Zone of skin (tissue), 1 donor: ENCODE results near the genes COL9A1, SDHAF4 and SMAP1.

GRCh38 chr6:67884321-67885190, 750.5 kb upstream of the ADGRB3 start:
- RRBS: no CpG with 5 or more reads among the region's 12 CpGs

DNA sequence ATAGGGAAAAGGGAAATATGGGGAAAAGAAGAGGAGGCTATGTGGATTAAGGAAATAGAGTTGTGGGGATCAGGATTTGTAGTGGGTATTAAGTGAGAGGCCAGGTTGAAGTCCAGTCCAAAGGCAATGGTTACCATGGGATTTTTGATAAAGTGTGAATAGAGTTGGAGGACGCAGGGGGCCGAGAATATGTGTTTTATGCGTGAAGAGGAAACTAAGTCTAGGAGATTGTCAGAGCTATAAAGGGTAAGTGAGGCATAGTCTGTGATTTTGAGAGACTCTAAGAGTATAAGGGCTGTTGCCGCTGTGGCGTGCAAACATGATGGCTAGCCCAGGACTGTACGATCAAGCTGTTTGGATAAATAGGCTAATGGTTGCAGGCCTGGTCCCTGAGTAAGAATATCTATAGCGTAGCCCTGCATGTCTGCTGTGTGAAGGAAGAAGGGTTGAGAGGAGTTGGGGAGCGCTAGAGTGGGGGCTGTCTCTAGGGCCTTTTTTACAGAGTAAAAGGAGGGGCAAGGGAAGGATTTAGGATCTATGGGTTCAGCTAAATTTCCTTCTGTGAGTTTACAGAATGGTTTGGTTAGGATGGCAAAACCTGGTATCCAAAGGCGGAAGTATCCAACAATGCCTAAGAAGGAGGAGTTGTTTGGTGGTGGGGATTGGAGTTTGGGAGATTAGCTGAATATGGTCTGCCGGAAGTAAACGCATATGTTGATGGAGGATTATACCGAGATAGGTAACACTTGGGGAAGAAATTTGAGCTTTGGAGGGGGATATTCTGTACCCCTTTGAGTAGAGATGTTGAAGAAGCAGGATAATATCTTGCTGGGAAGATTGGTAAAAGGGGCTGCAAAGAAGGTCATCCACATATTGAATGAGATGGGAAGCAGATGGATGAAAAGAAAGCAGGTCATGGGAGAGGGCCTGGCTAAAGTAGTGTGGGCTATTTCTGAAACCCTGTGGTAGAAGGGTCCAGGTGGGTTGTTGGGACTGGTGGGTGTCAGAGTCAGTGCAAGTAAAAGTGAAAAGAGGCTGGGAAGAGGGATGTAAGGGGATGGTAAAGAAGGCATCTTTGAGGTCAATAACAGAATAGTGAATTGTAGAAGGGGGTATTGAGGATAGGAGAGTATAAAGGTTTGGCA, 749.5 kb upstream of the ADGRB3 start:
- RRBS: no CpG with 5 or more reads among the region's 12 CpGs

GRCh38 chr6:67886644-67887544, 748.2 kb upstream of the ADGRB3 start:
- RRBS: no CpG with 5 or more reads among the region's 30 CpGs

DNA sequence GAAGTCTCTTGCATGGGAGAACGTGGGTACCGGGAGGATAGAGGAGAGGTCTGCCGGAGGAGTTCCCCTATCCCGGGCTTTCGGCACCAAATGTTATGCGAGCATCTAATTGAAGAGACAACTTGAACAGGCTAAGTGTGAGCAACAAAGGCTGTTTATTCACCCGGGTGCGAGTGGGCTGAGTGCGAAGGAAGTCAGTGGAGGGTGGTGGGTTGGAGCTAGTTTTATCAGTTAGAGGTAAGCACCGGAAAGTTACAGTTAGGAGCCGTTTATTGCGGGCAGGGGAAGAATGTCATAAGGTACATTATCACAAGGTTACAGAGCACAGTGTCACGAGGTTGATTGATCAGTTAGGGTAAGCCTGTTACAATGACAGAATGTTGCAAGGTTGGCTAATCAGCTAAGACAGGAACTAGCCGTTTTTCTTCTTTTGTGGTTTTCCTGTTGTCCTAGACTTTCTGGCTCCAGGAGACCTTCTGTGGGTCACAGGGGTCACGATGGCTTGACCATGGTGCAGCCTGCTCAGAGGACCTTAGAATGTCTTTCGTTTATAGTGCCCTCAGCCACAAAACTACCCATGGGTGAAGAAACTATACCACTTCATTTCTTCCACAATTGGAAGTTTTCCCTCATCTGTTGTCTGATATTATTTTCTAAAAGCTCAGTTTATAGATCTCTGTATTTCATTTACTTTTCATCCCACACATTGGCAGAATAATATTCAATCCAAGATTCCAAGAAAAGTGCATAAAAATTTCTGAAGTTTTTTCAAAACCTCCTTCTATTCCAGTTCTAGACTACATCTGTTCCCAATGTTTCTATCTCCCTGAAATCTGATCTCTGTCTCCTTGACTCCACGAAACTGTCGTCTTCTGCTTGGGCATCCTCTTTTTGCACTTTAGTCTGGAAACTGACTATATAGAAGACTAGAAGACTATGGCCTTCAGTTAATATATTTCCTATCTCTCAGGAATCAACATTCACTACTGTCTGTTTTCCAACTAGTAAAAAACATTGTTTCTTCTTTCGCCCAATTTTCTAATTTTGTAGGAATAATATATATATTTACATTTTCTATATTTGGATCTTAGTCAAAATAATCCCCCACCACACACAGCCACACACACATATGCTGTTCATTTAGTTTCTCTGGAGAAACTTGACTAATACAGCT, 745.7 kb upstream of the ADGRB3 start:
- RRBS: 90% methylated on average over 9 of the region's 19 CpGs

DNA sequence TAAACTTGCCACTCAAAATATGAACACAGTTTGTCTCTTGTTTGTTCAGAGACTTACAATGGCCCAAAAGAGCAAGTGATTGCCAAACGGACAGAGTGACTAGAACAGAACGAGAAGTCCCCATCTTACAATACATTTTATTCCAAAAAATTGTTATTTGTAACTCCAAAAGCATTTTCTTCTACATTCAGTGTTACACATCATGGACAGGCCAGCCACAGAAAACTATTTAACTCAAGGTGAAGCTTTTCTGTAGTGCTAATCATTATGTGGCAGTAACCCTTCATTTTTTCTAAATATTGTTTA, 340.4 kb downstream of the LMBRD1 start:
- RRBS: no CpG with 5 or more reads among the region's 2 CpGs

DNA sequence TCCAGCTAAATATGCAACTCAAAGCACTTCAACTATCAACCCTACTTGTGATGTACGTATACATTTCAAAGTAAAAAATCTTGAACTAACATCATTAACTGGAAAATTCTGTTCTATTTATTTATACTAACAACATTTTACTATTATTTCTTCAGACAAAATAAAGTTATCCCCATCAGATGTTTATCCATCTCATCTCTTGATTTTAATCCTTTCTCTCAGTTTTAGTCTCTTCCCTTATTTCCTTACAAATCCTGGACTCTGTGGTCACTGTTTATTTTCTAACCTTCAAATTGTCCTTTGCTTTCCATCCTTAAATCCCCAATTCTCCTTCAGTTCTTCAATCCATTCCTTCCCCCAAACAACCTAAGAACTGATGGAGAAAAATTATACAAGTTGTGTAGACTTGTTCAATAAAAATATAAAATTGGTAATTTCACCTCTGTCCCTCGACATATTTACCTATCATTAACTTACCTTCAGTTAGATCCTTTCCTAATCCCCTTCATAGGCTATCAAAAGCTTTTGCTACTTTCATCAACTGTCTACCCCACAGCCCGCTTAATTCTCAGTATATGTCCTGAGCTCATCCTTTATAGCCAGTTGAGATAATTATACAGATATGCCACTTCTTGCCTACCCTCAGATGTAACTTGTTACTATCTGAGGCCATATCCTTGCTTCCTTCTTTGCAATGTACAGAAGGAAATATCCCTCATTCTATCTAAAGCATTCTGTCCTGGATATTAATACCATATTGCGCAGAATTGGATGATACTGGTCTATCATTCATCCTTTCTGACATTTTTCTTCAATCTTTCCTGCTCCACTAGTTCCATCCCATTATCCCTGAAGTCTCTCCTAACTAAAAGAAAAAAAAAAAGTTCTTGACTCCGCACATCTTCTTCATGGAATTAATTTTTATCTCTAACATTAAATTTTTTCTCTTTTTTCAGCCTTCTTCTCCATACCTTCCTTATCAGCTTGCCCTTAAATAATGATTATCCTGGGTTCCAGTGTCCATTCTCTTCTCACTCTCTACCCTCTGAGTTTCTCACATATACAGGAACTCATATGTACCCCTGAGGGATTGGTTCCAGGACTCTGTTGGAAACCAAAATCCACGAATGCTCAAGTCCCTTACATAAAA, 102.1 kb downstream of the LMBRD1 start:
- RRBS: no CpG with 5 or more reads among the region's 6 CpGs

DNA sequence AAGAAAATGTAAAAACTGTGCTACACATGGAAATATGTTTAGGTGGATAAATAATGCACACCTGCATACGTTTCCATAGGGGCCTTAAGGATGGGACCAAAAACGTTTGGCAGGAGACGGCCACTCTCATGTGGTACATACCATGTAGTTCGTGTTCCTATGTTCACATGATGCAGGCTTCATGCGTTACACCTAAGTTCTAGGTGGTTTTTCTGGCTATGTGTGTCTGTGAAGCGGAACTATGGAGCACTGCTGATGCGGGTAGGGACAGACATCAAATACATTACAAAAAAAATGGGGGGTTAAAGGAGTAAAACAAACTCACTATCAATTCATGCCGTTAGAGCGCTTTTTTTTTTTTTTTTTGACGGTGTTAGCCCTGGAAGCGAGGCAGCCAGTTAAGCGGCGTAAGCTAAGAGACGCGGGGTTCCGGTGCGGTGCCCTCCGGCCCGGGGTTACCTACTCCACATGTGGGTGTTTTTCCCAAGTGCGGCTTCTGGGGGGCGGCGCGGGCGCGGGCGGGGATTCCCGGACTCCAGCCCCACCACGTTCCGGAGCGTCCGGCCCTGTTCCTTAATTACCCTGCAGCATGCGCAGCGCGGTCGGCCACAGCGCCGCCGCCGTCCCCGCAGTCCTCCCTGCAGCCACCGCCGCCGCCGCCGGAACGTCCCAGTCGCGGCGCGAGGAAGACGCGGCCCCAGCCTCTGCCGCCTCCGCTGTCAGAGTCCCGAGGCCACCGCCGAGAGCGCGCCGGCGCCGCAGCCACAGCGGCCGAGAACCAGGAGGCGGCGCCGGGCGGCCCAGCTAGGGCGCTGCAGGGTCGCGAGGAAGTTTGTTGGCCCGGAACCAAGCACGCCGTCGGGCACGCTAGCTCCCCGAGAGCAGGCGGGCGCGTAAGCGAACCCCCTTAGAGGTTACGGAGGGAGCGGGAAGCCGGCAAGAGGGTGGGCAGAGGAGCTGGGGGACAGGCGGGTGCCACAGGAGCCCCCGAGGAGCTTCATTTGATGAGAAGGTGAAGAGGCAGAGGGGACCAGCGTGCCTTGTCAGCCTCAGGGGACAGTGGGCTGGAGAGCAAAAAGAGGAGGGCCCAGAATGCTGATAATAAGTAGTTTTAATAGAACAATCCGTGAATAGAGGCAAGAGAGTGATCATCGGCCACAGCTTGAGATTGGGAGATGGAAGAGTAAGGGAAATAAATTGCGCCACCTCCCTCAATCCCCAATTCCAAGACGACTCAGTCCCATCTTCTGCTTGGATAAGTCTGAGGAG, 823 bp downstream of the COL19A1 start:
- RRBS: 1% methylated on average over 46 of the region's 91 CpGs

DNA sequence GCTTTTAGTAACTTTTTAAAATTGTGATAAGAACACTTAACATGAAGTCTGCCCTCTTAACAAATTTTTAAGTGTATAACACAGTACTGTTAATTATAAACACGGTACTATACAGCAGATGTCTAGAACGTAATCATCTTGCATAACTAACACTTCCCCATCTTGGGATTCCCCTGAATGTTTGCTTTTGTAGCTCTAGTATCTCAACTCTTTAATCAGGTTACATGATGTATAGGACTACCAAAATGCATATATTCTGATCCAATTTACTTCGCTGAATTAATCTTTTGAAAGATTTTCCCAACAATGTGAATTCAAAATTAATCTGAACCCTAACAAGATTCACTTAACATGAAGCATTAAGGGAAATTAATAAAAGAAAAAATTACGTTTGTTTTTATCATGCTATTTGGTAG, 15.0 kb downstream of the COL19A1 start:
- RRBS: no CpG with 5 or more reads among the region's 4 CpGs

DNA sequence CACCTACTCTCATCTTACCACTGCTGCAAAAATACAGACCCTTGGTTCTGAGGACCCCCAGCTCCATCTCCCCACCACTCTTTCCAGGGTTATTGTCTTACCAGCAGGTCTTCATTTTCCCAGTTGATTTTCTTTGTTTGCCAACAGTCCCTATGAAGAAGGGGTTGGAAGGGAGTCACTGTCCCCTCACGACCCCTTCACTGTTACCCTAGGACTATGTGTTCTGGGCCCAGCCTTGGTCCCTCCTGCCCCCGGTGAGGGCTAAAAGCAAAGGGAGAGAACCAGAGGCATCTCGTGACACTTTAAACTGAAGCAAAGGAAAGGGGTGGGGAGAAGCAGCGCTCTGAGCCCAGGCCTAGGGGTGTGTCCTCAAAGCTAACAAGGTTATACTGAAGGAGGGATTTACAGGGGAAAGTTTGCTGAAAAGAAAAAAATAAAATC, at the start of gene COL9A1:
TSS of gene COL9A1 (minus strand) at position 275 of the 441 bp plus-strand sequence.
- RRBS: no CpG with 5 or more reads among the region's 4 CpGs

DNA sequence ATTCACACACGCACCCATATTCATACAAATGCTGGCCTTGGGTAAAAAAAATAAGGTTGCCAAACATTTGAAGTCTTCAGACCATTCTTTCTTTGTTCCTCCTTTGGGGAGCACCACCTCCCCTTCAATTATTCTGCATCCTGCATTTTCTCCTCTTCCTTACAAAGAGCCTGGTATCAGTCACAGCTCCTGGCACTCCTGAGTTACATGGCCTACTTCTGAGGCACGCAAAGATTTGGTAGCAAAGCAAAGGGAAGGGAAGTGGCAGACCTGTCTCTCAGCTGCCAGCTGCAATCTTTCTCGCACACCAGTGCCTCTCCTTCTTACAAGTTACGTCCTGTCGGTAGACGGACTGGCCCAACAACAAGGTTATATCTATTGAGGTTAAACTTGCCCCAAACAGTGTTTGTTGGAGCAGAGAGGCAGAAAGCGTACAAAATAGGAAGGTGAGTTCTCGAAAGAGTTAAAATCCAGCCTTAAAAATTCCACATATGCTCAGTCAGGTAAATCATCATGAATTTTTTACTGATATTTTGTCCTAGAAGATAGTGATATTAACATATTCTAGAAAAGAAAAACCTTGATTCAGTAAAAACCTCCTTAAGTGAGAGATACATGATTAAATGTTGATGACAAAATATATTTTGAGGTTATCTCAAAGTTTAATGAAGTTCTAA, 15.9 kb upstream of the FAM135A start:
- RRBS: no CpG with 5 or more reads among the region's 8 CpGs

DNA sequence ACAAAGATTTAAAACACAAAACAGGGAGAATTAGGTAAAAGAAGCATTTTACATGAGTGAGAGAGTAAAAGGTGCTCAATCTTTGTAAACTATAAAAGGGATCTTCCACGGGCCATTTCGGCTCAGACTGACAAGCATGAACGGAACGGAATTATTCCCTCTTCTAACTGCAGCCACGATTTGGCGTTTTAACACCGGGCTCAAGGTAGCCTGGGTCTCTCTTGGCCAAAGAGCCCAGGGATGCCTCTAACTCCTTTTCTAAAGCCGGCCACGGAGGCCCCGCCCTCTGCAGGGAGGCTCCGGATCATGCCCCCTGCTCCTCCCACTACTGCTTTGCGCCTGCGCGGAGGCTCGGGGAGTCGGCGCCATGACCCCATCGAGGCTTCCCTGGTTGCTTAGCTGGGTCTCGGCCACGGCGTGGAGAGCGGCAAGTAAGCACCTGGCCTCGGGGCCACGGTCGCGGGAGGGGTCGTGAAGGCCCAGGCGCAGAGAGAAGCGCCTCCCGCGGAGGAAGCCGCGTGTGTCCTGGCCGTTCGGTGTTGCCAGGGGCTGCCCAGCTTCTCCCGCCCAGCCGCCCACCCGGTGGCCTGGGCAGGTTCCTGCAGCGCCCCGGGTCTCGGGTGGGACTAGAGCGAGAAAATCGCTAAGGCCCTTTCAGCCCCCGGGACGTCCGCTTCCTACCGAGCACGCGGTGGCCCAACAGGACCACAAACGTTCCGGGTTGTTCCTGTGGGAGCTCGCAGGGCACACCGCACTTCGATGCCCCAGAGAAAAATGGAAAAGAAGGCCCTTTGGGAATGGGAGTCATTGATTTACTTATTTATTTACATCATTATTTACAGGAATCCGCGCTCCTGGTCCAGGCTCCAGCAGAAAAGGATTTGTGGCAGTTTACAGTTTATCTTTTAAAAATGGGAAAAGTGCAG, at the start of gene SDHAF4:
TSS of gene SDHAF4 (plus strand) at position 357 of the 926 bp plus-strand sequence.
- RRBS: 2% methylated on average over 17 of the region's 56 CpGs

DNA sequence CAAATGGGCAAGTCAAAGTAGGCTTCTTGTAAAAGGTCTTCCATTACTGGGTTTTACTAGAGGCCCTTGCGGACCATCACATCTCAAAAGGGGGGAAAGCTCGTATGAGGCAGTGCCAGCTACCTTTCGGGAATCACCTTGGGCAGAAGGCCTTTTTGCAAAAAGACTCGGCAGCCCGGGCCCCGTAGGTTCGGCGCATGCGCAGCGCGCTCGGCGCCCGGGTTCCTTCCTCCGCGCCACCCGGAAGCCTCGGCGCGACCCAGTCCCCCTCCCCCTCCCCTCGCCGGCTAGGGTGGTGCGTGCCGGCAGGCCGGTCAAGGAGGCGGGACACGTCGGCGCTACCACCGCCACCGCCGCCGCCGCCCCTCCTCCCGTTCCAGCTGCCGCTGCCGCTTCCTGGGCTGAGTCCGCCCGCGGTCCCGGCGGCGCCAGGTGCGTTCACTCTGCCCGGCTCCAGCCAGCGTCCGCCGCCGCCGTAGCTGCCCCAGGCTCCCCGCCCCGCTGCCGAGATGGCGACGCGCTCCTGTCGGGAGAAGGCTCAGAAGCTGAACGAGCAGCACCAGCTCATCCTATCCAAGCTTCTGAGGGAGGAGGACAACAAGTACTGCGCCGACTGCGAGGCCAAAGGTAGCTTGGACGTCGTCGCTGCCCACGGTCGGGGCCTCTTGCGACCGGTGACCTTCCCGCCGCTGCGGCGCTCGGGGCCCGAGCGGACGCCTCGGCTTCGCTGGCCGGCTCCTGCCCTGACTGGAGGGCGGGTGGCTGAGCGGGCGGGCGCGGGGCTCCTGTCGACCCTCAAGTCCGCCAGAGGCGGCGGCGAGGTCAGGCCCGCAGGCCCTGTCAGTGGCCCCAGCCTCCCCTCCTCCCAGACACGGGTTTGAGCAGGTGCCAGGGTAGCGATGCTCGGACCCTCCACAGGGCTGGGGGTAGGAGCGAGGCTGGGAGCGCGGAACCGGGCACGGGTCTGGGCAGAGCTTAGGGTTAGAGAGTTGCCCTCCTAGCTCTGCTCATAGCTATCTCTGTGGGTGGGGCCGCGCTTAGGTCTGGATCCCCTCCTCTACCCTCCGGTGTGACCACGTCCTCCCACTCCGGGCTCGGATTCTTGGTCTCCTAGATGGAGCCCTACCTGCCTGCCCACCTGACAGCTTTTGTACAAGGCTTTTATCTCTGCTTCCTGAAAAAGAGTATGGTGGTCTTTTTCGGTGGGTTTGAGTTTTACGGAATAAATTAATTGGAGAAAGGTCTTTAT, at the start of gene SMAP1:
TSS of gene SMAP1 (plus strand) at position 369 of the 1,249 bp plus-strand sequence.
- RRBS: 1% methylated on average over 44 of the region's 106 CpGs

DNA sequence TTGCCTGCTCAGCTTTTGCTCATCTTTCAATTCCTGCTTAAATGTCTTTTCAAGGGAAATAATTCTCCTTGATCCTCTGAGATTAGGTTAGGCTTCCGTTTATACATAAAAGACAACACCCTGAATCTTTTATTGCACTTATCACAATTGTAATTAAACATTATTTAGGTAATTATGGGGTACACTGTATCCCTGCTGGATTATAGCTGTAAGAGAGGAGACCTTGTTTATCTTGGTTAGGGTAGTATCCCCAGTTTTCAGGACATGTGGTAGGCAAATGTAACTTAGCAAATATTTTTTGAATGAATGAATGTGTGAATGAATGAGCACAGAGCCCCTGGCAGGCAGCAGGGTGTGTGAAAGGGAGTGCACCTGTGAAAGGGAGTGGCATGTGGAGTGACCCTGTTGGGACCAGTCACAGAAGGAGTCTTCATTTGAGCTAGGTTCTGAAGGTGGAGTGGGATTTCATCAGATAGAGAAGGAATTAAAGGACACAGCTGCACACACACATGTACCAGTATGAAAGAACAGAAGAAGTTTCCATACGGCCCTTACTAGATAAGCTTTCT, 4.8 kb downstream of the SMAP1 start:
- RRBS: no CpG with 5 or more reads among the region's 2 CpGs

GRCh38 chr6:71301313-71302554, 13.1 kb downstream of the OGFRL1 start:
- RRBS: no CpG with 5 or more reads among the region's 11 CpGs

DNA sequence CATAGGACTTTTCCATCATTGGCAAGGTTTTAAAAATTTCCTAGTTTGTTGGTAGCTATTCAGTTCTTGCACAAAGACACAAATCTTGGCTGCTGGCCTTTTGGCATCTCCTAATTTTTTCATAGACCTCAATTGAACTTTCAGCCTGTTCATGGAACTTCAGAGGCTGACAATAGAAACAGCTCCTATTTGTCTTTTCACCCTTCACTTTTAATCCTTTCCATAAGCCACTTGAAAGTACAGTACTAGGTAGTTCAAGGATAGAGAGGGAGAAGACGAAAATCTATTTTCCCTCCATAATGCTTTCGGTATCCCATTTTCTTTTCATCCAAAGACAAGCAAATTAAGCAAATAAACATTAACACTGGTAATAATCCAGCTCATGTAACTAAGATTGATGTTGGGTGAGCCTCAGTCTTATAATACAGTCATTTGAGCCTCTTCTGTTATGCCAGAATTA, 61.7 kb downstream of the OGFRL1 start:
- RRBS: no CpG with 5 or more reads among the region's 2 CpGs

DNA sequence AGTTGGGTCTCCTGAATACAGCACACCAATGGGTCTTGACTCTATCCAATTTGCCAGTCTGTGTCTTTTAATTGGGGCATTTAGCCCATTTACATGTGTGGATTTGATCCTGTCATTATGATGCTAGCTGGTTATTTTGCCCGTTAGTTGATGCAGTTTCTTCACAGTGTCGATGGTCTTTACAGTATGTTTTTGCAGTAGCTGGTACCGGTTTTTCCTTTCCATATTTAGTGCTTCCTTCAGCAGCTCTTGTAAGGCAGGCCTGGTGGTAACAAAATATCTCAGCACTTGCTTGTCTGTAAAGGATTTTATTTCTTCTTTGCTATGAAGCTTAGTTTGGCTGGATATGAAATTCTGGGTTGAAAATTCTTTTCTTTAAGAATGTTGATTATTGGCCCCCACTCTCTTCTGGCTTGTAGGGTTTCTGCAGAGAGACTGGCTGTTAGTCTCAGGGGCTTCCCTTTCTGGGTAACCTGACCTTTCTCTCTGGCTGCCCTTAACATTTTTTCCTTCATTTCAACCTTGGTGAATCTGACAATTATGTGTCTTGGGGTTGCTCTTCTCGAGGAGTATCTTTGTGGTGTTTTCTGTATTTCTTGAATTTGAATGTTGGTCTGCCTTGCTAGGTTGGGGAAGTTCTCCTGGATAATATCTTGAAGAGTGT, 70.8 kb downstream of the OGFRL1 start:
- RRBS: no CpG with 5 or more reads among the region's 4 CpGs

GRCh38 chr6:71469037-71469800, 180.6 kb downstream of the OGFRL1 start:
- RRBS: no CpG with 5 or more reads among the region's 7 CpGs

GRCh38 chr6:72182117-72183477, 296.2 kb downstream of the RIMS1 start:
- RRBS: 4% methylated on average over 36 of the region's 105 CpGs

DNA sequence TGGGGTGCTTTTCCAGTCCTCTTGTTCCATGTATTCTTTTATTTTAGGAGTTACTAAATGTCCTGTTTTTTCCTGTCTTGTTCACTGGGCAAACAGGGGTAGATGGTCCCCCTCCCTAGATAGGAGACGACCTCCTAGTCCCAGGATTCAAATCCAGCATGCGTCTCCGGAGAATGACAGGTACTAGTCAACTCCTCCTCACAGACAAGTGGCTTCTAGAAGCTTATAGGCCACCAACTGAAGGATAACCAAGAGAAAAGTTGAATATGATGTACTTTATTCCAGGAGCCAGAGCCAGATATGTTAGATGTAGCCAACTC, 347.7 kb upstream of the KCNQ5 start:
- RRBS: no CpG with 5 or more reads among the region's 3 CpGs

- RRBS: no CpG with 5 or more reads among the region's 5 CpGs
Observed at GRCh38 chr6:72386205-72386623, 235.7 kb upstream of the KCNQ5 start.